Metanephros (tissue), 2 donors: ENCODE data around the genes FPGT, ACADM, RABGGTB and AK5.

GRCh38 chr1:70864170-70864515, 183.5 kb downstream of the PTGER3 start:
- RAMPAGE, long total RNA: no peak

DNA sequence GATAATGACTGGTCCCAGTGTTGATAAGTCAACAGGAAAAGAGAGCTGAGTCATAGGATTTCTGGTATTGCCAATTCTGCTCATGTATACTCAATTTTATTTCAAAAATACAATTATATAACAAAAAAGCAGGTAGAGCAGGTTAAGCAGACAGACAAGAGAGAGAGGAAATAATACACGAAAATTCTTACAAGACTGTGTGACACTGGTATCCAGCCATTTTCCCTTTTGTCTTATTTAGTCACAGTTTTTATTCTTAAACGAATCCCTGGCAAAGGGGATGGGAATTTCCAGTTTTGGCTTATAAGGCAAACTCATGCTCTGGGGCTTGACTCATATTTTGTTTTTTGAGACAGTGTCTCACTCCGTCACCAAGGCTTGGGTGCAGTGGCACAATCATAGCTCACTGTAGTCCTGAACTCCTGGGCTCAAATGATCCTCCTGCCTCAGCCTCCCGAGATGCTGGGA, 32.0 kb downstream of the PTGER3 start:
- RAMPAGE, long total RNA: no peak

DNA sequence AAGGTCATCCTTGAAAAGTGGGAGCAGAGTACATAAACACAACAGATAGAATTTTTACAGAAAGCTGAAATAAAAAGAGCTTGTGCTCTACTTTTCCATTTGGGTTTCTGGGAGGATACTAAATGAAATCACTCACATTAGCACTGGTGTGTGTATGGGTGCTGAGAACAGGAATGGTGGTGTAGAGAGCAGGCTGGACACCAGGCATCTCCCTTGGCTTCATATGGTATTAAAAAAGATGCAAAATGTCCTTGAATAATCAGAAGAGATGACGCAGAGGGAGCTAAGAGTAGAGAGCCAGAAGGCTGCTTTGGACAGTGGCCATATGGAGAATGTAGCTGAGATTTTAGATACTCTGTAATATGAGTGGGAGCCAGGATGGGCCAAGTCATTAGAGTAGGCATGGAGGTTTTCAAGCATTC, 112.3 kb upstream of the ZRANB2 start:
- RAMPAGE, long total RNA: no peak

DNA sequence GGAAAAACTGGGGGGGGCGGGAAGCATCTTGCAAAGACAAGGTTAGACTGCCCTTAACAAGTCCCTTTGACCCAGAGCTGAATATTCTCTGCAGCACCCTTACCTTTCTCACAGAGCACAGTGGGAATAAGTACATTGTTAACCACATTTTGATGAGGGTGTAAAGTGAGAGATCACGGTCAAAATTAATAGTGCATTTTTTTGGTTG, 275.7 kb downstream of the NEGR1 start:
- RAMPAGE, long total RNA: no peak

DNA sequence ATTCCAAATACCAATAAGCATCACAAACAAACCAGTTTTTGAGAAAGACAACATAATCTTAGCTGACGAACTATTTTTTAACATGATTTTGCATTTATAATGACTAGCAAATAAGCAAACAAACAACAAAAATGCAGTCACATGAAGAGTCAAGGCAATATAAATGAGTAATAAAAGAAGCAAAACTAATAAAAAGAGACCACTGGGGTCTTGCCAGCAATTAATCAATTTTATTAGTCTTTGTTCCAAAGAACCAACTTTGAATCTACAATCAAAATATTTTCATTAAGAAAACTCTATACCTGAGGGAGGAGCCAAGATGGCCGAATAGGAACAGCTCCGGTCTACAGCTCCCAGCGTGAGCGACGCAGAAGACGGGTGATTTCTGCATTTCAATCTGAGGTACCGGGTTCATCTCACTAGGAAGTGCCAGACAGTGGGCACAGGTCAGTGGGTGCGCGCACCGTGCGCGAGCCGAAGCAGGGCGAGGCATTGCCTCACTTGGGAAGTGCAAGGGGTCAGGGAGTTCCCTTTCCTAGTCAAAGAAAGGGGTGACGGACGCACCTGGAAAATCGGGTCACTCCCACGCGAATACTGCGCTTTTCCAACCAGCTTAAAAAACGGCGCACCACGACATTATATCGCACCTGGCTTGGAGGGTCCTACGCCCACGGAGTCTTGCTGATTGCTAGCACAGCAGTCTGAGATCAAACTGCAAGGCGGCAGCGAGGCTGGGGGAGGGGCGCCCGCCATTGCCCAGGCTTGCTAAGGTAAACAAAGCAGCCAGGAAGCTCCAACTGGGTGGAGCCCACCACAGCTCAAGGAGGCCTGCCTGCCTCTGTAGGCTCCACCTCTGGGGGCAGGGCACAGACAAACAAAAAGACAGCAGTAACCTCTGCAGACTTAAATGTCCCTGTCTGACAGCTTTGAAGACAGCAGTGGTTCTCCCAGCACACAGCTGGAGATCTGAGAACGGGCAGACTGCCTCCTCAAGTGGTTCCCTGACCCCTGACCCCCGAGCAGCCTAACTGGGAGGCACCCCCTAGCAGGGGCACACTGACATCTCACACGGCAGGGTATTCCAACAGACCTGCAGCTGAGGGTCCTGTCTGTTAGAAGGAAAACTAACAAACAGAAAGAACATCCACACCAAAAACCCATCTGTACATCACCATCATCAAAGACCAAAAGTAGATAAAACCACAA, 616.5 kb upstream of the NEGR1 start:
- RAMPAGE, long total RNA: no peak

DNA sequence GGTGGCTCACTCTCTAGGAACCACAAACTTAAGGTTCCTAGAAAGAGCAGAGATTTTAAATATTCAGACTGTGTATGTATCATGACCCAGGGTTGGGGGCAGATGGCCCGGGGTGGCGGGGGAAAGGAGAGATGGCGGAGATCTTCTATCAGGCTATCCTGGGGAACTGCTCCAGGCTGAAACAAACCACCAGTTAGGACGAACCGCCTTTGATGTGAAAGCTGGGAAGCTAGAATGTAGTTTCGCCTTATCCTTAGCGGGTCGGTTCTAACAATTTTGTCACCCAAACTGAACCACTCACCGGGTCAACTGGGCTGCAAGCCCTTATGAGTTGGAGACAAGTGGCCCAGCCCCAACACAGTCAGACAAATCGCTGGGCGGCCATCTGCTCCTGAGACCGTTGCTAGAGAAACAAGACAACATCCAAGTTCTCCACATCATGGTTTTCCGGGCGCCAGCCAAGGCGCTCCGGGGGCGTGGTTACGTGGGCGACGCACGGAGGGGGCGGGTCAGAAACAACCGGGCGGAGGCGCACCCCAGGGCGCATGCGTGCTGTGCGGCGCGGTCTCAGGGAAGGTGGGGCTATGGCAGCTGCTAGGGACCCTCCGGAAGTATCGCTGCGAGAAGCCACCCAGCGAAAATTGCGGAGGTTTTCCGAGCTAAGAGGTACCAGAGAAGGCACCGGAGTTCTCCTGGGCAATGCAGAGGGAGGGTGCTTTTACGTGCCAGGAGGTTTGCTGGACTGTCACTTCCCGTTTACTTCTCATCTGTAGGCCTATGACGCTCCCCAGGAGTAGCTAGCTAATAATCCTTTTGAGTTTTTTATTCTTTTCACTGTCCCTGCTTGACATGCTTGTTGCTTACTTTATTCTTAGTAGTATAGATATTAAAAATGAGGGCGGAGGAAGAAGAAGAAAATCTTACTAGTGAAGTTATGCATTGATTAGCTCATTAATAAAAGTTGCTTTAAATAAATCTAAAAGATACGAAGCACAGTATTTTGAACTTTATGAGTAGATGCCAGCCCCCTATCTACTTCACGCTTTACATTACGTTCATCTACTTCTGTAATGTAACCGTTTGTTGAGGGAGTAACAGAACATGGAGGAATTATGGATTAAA, at the start of gene FPGT:
TSS of gene FPGT (plus strand) at position 548 of the 1,122 bp plus-strand sequence.
- RAMPAGE, long total RNA: start-site peak on the minus strand centred at position 467 of the sequence, 32 bp wide, 229 and 38 reads in 2 replicates; start-site peak on the plus strand centred at position 593 of the sequence, 92 bp wide, 988 and 80 reads in 2 replicates

DNA sequence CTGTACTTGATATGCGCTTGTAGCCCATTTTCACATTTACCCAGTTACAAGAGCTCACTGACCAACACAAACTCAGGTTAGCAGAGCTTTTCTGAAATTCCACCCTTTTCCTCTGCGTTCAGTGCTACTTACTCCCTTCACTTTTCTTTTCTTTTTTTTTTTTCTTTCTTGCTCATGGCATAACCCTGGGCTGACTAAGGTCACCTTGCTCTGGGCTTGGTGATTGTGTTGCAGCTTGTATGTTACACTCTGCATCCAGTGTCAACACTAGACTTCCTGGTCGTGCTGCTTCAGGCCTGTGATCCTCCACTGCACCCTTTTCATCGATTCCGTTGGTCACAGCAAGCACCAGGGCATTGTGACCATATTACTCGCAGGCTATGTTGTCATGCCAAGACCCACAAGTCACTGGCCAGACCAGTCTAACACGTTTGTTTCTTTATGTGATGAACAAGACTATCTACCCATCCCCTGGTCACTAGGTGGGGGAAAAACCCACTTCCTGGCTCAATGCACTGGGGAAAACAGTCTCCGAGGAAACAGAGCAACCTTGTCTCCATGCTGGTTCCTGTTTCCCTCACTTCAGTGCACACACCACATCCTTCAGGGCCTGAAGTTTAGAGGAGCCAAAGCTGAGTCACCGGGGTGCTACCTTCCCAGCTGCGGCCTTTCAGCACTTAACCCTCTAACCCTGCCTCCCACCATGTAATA, 21.0 kb downstream of the ERICH3 start:
- RAMPAGE, long total RNA: no peak

DNA sequence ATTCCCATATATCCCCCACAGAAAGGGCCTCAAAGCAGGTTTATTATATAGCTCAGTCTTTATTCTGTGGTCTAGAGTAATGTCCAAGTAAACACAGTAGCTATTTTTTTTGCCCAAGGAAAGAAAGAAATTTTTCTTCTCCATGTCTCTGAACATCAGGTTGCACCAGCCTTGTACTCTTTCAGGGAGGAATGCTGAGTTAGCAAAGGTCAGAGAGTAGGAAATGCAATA, 18.0 kb downstream of the CRYZ start:
- RAMPAGE, long total RNA: no peak

DNA sequence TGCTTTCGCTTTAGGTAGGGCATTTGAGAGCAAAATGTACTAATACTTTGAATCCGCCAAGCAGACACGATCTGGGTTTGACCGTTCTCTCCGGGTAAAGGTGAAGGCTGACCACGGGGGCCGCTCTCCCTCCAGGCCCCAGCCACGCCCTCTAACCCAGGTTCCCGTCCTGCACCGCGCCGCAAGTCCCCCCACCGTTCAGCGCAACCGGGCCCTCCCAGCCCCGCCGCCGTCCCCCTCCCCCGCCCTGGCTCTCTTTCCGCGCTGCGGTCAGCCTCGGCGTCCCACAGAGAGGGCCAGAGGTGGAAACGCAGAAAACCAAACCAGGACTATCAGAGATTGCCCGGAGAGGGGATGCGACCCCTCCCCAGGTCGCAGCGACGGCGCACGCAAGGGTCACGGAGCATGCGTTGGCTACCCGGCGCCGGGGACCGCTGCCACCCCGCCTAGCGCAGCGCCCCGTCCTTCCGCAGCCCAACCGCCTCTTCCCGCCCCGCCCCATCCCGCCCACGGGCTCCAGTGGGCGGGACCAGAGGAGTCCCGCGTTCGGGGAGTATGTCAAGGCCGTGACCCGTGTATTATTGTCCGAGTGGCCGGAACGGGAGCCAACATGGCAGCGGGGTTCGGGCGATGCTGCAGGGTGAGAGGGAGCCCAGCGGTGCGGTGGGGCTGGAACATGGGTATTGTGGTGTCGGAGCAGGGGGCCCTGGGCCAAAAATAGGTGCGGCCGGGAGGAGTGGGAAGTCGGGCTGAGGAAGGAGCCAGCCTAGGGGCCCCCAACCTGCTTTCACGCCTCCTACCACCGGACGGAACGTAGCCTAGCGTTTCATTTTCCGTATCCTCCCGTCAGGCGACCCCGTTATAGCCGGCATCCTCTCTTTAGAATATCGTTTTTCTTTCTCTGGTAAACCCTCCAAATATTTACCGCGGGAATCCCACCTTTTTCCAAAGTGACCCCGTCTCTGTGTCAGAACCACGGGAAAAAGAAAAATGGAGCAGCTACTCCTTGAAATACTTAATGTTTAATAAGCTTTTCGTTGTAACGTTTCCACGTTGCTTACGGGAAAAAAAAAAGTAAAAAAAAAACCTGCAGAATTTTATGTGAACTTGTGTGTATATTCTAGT, at the start of gene ACADM:
TSS of gene ACADM (plus strand) at position 532 of the 1,125 bp plus-strand sequence.
- RAMPAGE, long total RNA: start-site peak on the plus strand centred at position 543 of the sequence, 100 bp wide, 2,431 and 607 reads in 2 replicates

GRCh38 chr1:75732569-75732980, 8.1 kb downstream of the ACADM start:
- RAMPAGE, long total RNA: no peak

DNA sequence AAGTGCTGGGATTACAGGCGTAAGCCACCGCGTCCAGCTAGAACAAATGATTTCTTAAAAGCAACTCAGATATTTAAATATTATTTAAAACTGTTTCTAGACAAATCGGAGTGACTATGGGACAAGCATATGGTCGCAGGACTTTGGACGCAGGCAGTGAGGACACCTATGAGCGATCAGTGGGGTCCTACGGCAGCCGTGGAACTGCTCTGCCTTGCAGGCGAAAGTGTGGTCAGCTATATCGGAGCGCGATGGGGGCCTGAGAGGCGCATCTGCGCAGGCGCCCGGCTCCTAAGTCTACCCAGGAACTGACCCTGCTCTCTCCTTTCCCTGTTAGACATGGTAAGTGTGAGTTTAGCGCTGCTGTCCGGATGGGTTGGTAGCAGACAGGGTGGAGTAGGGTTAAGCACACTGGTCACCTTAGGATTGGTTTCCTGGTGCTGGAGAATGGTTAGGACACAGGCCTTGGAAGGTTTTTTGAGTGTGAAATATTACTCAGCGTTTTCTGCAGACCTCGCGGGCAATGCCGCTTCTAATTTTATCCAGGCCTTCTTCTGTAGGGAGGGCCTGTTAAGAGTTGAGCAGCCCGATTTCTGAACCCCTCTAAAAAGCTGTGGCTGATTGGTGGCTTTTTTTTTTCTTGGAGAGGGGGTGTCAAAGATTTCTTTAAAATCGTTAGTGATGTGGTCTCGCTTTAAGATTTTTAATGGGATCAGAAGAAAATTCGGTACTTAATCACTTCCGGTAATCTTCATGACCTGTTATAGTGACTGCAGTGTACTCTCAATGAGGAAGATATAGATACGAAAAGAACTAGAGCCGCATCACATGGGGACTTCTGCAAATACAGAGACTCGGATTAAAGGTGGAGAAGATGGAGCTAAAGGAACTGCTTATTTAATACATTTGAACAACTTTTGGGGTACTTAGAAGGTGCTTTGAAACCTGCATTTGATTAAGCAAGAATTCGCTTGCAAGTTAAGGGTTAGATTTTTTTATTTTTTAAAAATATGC, at the start of gene RABGGTB:
TSS of gene RABGGTB (plus strand) at position 324 of the 1,014 bp plus-strand sequence.
- RAMPAGE, long total RNA: no peak

GRCh38 chr1:75790961-75791855, 5.2 kb downstream of the RABGGTB start:
- RAMPAGE, long total RNA: no peak

- RAMPAGE, long total RNA: no peak
These were observed 8.7 kb downstream of the ST6GALNAC3 start for GRCh38 chr1:76083182-76083681.

DNA sequence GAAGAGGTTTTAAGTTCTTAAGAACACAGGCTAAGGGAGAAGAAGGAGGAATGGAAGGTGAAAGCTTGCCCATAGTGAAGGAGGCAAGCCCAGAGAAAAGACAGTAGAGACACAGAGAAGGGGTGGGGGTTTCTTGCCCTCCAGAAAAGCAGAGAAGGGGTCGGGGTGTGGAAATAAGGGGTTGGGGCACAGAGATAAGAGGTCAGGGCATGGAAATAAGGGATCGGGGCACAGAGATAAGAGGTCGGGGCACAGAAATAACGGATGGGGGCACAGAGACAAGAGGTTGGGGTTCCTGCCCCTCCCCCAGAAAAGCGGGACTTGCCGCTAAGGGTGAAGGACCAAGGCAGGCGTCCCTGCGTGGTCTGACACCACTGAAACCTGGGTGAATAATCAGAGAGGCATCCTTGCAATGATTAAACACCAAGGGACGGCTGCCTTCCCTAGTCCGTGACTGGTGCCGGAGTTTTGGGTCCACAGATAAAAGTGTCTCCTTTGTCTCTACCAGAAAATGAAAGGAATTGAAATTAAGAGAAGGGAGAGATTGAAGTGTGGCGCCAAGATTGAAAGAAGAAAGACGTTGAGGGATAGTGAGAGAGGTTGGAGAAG, 32.0 kb downstream of the ST6GALNAC5 start:
- RAMPAGE, long total RNA: no peak

- RAMPAGE, long total RNA: no peak
These were observed at the start of gene AK5 for GRCh38 chr1:77281672-77282288. TSS of gene AK5 (plus strand) at chr1:77282019.

GRCh38 chr1:77755981-77756593, 3.6 kb downstream of the USP33 start:
- RAMPAGE, long total RNA: no peak

DNA sequence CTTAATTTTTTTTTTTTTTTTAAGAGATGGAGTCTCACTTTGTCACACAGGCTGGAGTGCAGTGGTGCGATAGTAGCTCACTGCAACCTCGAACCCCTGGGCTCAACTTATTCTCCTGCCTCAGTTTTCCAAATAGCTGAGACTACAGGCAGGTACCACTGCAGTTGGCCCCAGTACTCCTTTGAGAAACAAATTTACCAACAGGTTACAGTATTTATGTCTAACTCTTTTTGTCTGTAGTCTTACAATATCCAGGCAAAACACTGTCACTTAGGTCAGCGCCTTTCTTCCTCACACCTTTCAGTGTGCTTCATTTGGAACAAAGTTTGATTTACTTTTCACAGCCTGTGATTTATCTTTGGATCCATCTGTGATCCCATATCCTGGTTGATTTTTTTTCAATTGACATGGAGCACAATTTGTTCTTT, 17.0 kb downstream of the MIGA1 start:
- RAMPAGE, long total RNA: no peak

GRCh38 chr1:77846893-77847562, 41.4 kb upstream of the NEXN start:
- RAMPAGE, long total RNA: no peak

DNA sequence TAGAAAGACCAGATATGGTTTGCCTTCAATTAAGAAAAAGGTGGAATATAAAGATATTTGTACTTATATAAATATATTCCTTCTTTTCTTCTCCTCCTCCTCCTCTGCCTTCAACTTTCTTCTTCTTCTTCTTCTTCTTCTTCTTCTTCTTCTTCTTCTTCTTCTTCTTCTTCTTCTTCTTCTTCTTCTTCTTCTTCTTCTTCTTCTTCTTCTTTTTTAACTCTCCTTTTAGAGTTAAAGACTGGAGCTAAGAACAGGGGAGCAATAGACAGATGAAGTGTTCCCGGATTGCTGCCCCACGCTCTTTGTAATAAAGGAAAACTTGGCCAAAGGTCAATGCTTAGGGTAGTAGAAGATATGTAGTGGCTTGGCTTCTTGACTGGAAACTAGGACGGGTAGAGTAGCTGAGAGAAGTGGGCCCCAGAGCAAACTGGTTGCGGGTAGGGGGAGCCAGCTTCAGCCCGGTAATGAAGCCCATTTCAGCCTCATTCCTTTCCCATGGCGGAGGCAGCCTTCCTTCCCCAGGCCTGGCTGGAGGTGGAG, 556 bp upstream of the NEXN start:
- RAMPAGE, long total RNA: no peak

- RAMPAGE, long total RNA: no peak
These were observed 42.8 kb downstream of the FUBP1 start for GRCh38 chr1:77936070-77936440.